Measurements from ENCODE around the gene ANGPTL1.

DNA sequence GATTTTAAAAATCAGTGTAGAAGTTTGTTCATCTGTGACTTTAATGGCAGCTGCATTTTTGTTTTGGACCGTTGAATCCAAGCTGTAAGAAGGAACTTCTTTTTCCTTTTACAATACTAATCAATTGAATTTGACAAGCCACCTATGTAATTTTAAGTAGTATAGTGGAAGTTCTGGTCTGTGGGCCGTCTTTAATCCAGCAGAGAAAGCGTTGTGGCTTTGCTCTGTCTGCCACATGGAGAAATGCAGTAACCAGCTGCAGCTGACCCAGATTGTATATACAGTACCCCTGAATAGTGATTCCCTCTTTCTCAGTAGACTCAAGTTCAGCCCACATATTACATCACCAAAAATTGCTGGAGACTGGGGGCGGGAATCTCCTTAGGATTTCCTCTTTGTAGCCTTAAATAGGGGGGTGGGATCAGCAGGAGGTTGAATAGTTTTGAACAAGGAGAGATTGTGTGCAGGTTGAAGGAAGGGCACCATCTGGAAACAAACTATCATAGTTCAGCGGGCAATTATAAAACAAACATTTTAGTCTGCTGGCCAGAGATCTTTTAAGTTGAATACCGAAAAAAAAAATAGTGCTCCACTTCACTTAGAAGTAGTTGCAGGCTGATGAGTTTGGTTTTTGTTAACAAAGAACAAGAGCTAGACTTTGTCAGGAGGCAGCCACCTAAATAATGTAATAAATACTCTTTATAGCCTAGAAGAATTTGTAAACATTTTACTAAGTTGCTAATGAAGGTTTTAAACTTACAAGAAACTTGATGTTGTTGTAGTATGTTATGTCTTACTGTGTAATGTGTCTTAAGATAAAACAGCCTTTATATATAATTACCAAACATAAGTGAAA lies at the start of gene ANGPTL1:
ANGPTL1 (minus strand) TSS at position 285 of the 856 bp plus-strand sequence.
- PRO-cap: no peak

DNA sequence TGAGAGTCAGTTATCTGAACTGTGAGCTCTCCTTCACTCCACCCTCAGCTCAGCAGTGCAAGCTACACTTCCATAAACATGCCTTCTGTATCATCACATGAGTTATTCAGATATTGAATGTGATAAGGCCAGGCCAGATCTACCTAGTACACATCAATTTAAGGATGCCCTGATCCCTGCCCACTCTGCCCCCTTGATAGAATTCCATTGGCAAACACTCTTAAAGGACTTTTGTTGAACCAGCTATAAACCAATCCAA lies 60.3 kb upstream of the FAM20B start:
- PRO-cap: no peak

- PRO-cap: no peak
Observed at GRCh38 chr1:179002437-179002766, 23.3 kb upstream of the FAM20B start.

DNA sequence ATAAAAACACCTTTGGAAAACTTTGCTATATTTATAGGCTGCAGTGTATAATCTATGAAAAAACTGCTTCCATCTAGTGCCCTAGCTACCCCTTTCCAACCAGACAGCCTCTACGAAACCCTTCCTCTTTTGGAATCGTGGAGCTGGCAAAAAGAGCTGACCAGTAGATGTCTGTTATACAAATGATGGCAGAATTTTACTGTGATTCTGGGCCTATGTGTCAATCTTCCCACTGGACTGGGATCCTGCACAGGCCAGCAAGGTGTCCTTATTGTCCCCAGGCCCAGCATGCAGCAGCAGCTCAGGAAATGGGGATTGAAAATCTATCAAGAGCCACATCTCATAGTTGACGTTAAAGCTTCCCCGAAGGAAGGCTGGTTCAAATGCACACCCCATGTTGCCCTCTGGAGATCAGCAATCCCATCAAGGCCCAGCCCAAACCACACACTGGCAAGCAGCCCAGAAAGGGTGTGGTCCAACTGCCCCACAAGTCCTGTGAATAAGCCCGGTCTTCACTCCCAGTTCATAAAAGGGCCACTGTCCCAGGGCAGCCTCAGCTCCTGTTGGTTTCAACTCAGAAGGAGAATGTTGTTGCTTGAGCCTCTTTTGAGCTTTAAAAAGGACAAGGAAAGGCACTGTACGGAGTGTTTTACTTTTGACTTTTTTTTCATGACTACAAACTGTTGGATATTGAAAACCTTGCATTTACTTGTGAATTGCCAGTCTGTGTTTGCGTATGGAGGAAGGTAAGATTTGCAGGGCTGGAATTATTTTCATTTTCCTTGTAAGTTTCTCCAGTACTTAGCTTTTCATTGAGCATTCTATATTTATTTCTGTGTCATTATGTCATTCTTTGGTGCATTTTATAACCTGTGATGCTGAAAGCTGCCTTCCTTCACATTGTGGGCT lies 8.7 kb upstream of the FAM20B start:
- PRO-cap: no peak

DNA sequence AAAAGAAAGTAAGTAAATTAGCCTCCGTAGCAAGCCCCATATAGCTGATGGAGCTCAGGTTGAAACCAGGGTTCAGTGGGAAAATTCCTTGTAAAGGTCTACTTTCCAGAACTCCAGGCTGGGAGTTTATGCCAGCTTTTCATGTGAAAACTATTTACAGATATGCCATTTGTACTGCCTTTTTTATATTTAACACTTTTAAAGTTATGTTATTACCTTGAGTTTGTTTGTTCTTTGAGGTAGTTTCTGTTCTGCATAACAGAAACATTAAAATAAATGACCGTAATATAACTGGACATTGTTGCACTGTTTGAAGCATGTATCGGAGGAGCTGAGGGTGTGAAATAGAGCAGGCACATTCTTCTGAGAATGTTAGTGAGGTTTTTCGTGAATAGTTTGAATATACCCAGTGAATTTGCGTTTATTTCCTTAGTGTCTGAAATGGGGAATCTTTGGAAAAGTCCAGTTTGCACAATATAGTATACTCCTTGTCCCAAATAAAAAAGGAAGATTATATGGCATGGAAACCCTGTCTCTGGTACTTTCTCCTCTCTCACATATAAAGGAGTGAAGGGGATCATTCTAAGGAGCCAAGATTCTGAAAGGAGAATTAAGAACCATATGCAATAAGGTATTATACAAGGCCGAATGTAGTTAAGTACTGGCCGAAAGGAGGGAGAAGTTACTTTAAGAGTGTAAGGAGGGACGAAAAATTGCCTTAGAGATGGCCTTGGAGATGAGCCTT lies 10.6 kb downstream of the FAM20B start:
- PRO-cap: no peak

- PRO-cap: no peak
Observed at GRCh38 chr1:179103654-179104259, 21.9 kb downstream of the TOR3A start.

DNA sequence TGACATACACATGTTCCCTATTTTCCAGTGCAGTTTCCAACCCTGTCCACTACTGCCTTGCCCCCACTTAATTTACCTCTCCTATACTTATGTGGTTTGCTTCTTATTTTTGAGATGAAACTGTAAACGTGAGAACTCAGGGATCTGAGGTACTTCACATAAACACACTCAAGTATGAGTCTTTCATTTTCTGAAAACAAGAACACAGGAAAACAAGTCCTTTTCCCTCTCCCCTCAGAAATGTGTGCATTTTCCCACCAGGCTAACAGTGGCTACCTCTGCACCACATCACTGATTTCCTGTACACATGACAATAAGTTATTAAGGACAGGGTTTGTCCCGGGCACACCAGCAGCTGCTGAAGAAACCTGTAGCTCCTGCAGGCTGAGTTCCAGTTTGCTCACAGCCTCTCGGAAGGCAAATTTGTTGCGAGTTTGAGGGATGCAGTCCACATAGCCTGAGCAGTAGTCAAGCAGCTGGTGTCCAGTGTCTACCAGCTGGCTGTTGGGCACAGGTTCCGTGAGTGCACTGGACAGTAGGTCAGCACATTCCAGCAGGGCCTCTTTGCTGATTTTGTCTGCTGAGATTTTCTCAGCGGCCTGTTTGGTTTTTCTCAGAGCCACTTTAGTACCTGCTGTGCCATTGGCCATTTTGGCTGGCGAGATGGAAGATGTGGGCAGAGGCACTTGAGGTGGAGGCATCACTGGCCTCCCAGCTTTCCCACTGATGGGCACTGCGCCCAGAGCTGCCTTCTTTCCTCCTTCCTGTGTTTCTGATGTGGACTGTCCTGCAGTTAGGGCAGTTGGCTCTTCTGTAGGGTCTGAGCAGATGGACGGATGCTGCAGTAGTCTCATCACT lies 25.8 kb downstream of the TOR3A start:
- PRO-cap: no peak

DNA sequence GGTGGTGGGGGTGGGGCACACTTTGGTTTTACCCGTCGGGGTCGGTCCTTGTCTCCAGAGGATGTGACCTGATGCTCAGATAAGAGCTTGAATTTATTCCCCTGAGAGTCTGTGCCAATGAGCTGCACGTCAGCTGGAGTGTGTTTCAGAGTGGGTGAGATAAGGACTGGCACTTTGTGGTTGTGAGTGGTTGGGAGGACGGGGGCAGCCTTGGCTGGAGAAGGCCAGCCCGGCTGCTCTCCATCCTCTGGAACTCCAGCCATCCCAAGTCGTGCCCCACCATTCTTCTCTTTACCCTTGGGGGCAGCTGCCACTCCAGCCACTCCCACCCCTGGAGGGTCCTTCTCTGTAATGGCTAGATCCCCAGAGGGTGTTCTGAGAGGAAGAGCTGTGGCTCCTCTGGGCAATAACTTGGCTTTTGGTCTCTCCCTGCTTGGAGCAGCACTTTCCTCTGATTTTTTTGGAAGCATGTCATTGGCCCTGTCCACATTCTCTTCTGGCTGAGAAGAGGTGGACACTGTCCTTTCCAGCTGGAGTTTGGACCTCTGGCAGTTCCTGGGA lies 26.5 kb downstream of the TOR3A start:
- PRO-cap: no peak

DNA sequence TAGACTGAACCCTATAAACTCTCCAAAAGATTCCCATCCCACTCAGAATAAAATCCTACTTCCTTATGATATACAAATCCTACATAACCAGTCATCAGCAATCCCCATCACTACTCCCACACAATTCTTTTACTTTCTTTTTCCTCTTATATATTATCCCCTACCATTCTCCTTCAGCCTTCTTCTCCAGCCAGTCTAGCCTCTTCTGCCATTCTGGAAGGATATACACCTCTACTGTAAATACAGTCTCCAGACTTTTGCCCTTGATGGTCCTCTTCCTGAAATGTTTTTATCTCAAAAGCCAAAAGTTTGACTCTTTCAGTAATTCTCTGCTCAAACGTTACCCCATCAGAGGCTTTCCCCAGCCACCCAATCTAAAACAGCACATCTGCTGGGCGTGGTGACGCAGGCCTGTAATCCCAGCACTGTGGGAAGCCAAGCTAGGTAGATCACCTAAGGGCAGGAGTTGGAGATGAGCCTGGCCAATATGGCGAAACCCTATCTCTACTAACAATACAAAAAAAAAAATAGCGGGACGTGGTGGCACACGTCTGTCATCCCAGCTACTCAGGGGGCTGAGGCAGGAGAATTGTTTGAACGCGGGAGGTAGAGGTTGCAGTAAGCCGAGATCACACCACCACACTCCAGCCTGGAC lies 41.5 kb downstream of the ABL2 start:
- PRO-cap: no peak

DNA sequence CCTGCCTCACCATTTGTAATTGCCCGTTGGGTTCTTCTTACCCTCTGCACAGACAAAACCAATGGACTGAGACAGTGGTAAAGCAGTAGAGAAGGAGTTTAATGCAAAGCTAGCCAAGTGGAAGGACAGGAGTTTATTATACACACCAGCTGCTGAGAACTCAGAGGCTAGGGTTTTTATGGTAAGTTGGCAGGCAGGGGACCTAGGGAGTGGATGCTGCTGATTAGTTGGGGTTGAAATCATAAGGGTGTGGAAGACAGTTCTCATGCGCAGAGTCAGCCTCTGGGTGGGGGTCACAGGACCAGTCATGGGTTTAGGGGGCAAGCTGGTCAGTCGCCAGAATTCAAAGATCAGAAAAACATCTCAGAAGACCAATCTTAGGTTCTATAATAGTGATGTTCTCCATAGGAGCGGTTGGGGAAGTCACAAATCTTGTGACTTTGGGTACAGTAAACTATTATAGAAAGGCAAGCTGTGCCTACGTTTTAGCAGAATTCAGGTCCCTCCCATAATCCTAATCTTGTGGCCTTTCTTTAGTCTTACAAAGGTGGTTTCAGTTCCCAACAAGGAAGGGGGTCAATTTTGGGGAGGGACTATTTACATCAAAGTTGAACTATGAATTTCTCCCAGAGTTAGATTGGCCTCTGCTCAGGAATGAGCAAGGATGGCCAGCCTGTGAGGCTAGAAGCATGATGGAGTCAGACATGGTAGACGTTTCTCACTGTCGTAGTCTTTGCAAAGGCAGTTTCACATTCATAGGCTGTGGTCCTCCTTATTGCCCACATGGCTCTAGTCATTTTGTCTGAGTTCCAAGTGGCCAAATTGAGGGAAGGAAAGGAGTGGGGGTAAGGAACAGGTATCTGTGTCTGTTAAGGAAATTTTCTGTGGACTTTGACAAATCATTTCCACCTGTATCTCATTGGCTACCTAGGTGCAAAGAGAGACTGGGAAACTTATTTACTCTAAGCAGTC lies 35.5 kb upstream of the AXDND1 start:
- PRO-cap: no peak

DNA sequence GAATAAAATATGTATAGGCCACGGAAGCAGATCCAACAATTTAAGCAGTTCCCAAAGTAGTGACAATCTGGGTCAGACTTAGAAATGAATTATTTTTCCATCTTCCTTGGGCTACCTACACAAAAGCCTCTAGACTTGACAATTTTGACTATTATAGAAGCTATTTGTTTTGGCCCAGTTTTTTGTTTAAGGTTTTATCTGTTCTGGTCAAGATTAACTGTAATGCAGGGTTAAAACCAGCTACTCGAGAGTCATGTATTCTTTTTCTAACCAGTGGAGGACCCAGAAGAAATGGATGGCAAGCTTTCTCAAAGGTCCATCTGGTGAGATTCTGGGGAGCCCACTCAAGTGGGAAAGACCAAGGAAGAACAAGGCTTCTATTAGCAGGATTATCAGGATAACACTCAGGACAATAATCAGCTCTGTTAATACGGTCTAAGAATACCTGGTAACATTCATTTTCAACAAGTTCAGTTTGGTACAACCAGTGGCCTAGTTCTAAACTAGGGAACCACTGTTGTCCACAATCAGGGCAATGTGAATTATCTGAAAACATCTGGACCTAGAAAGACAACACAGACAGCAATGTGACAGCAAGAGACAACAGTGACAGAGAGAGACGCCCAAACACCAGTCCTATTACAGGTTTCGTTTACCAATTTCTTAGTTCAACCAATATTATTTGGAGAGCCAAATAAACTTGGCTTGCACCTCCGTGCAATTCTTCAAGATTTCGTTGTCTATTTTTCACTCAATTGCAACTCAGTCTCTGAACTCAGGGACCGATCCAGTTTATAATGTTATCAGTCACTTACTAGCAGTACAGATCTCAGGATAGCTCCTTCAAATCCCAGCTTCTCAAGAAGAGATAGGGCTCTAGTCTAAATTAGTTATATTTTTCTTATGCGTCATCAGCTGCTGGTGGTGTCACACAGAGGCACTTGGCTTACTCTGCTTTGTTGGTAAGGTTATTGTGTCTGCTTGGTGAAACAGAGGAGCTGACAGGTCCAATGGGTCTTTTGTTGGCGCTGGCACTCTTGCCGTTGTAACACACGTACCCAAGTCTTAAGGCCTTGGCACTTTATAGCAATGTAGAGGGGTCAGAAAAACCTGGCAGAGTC lies 12.6 kb downstream of the TOR1AIP2 start:
- PRO-cap: no peak

- PRO-cap: no peak
Observed at GRCh38 chr1:179881793-179882038, 369 bp upstream of the TOR1AIP1 start.

GRCh38 chr1:179974487-179975066 lies 20.0 kb downstream of the CEP350 start:
- PRO-cap: no peak

GRCh38 chr1:180031176-180031462 lies 76.5 kb downstream of the CEP350 start:
- PRO-cap: no peak

GRCh38 chr1:180093981-180094266 lies 60.7 kb upstream of the QSOX1 start:
- PRO-cap: no peak

DNA sequence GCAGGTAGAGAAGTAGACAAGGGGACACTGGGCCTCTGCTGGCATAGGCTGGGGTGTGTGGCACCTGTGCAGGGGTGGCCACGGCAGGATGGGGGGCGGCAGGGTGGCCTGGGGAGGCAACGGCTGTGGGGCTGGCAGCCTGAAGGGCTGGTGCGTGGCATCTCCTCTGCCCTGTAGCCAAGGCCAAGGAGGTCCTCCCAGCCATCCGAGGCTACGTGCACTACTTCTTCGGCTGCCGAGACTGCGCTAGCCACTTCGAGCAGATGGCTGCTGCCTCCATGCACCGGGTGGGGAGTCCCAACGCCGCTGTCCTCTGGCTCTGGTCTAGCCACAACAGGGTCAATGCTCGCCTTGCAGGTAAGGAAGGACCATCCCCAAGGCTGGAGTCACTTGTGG lies 36.0 kb upstream of the LHX4 start:
- PRO-cap: no peak

DNA sequence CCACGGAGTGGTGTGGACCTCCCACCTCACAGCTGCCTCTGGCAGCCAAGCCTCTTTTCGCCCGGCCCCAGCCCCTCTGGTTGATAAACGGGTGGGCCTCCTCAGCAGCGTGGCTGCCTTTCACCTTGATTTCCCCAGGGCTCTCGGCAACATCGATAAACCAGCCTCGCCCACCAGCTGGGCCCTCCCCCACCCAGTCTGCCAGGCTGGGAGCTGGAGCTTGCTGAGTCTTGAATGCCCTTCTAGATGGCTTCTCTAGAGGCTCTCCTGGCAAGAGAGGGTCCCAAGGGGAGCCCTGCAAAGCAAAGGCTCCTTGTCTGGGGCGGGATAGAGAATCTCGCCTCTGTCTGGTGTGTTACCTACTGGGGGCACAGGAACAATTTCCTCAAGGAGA lies 31.0 kb upstream of the LHX4 start:
- PRO-cap: no peak

DNA sequence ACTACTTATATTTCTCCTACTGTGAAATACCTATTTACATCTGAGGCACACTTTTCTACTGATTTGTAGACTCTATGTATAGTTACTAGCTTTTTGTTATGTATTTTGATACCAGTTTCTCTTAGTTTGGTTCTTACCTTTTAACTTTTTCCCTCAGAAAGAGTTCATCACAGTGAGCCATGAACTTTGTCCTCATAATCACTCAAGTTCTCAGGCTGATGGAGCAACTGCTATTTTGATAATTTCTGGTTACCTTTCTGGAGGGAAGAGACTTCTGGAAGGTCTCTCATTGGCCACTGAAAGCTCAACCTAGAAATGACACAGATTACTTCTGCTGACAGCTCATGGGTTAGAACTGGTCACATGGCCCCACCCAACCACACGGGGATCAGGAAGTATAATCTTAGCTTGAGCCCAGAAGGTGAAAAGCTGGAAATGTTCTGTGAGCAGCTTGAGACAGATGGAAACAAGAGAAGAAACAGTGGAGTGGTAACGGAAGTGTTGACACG lies 22.2 kb upstream of the XPR1 start:
- PRO-cap: no peak

GRCh38 chr1:180940629-180941164 lies 28.0 kb downstream of the KIAA1614 start:
- PRO-cap: no peak

DNA sequence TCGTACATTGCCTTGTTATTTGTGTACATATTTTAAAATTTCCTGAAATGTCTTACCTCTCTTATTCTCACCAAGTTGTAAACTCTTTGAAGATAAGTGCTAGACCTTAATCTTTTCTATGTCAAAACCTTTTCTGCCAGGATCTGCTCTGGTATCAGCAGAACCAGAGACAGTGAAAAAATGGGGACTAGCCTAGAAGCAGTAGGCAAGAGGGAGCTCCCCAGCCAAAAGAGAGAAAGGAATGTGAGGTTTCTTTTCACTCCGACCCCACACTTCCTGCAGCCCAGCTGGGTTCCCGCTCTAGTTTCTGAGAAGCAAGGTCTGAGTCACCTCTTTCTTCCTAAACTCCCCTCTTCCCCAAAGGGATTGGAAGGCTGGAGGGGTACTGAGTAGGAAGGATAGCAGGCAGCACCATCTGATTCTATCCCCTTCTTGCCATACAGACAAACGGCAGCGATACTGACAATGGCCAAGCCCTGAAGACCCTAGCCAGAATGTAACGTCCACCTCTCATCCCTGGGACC lies 12.9 kb downstream of the IER5 start:
- PRO-cap: no peak